Measurements from ENCODE around the gene TFAM.

DNA sequence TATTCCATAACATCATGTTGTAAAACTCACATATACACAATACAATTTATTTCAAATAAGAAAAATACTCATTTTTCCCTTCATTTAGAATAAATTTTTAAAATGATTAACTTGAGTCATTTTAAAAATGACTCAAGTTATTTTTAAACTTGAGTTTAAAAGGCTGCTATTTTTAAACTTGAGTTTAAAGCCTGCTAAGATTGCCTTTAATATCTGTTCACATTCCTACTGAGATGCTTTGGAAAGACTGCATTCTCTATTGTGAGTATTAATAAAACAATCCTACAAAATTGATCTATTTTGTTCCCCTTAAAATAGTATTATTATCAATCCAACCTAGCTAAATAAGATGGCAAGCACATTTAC, 664.4 kb upstream of the ZWINT start:
- PRO-cap, 2 experiments = no peak in any of the 2 experiments

DNA sequence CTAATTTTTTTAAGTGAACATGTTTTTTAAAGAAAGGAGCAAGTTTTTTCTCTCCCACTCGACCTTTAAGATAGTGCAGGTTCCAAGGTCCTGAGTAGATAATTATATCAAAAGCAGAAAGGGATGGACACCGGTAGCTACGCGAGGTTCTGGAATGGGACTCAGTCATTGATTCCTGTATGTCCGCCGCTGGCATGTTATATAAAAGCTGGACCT, 495 bp upstream of the CISD1 start:
- PRO-cap, 2 experiments = no peak in any of the 2 experiments

DNA sequence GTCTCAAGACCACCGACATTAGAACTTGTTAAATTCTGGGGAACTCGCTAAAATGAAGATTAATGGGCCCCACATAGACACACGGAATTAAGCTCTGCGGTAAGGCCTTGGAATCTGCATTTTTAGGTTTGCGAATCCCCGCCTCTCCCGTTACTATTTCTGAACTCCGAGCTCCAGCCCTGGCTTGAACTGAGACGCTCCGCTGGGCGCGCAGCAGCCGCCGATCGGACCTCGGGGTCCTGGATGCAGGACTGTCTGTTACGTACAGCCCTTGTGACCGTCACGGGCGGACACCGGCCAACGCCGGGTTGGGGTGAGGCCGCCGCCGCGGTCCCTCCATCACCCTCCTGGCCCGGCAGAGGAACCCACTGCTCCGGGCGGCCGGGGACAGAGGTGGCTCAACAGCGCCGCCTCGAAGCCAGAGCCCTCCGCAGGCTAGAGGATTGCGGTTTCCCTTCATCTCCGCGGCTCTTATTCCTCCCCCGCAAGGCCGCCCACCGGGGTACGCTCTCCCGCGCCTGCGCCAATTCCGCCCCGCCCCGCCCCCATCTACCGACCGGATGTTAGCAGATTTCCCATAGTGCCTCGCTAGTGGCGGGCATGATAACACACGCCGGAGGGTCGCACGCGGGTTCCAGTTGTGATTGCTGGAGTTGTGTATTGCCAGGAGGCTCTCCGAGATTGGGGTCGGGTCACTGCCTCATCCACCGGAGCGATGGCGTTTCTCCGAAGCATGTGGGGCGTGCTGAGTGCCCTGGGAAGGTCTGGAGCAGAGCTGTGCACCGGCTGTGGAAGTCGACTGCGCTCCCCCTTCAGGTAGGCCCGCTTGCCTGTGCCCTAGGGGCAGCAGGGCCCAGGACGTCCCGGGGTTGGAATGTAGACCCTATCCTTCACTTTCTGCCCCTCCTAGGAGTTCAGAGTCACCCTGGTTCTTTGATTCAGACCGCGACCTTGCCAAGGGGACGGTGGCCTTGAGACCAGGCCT, at the start of gene TFAM:
TSS of gene TFAM (plus strand) at position 578 of the 985 bp plus-strand sequence.
- PRO-cap, 2 experiments = peak in 2 of 2 experiments; most common plus-strand start position 192 of the sequence (in 1); most common minus-strand start position 447 of the sequence (in 2)

- PRO-cap, 2 experiments = no peak in any of the 2 experiments
Observed at GRCh38 chr10:58756026-58756849, 243.6 kb downstream of the BICC1 start.

DNA sequence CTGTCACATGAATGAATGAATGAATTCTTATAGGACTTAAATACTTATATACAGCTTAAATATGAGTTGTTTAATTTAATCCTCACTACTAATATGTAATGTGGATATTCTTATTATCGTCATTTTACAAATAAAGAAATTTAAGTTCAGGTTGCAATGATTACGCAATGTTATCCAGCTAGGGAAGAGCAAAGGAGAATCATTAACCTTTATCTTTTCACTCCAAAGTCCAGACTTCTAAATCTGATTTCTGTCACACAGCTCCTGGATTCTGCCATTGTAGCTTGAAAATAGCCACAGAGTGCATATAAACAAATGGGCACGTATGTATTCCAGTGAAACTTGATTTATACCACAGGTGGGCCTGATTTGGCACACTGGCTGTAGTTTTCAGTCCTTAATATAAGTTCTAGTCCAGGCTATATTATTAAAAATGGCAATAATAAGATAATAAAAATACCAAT, 181.7 kb upstream of the PHYHIPL start:
- PRO-cap, 2 experiments = no peak in any of the 2 experiments

DNA sequence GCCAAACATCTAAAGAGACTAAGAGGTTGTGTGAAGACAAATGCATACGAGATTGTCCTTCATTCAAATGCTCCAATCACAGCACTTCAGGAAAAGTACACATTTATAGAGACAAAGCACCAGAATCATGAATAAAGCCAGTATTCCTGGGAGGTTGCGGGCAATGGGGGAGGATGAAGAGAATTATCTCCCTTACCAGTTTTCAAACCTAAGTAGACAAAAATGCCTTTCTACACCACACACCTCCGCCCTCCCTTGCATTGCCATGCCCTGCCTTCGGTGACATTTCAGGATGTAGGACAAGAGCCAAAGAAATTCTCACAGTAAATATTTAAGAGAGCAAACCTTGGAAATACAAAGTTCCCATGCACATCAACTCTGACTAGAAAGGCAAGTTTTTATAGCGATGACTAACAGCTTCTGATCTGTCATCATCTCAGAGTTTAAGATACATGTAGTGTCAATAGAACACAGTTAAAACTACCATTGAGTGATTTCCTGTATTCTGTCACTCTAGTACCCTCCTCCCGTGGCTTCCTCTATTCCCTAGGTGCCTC, 20.9 kb downstream of the SLC16A9 start:
- PRO-cap, 2 experiments = no peak in any of the 2 experiments

DNA sequence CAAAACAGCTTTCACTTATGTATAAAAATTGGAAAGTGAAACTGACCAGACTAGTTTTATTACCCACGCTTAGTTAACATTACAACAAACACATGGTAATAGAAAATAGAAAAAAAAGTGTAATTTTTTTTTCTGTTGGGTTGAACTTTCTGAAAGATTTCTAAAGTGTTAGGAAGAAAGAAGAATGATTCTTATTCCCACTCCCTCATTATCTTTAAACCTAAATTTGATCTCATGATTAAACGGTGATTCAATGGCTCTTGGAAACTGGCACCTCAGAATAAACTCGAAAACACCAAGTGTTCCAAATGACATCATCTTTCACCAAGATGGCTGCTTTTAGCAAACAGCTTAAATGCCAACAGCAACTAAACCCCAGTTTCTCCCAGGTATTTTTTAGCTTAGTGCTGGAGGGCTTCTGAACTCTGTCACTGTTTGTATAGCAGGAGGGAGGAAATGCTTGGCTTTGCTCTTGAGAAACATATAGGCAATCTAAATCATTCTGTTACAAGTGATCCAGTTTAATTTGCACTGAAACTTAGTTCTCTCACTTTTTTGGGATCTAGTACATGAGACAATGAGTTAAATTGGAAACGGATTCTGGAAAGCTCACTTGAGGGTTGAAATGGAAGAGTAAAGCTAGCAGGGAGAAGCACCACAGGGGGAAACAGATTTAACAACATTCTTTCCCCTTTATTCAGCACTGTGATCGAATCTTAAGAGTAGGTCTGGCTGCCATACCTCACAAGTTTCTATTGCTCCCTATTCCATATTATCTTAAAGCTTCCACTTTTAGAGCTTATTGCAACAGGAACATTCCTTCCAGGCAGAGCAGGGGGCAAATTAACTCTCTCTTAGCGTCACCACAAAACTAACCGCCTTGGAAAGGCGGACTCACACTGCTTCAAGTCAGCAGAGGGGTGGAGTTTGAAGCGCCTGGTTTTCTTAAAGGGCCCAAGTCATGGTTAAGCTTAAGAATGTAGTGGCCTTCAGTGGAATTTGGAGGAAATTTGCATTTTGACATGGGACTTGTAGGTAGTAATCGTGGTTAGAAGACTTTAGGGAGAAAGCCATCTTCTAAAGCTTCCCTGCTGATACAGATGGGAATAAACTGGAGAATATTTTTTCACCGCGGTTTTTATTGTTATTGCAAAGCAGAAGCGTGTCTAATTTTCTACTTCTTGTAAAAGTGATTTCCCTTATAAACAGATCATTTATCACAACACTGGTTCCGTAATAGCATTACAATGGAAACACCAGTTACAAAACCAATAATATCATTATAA, 1.8 kb upstream of the CCDC6 start:
- PRO-cap, 2 experiments = peak in 2 of 2 experiments; most common plus-strand start position 336 of the sequence (in 1); most common minus-strand start position 282 of the sequence (in 1)

DNA sequence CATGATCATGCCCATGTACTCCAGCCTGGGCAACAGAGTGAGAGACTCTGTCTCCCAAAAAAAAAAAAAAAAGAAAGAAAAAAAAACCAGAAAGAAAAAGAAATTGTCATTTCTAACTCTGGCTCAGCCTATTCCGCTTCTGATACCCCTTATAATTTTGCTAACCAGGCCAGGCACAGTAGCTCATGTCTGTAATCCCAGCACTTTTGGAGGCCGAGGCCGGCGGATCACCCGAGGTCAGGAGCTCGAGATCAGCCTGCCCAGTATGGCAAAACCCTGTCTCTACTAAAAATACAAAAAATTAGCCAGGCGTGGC, 213.4 kb downstream of the ANK3 start:
- PRO-cap, 2 experiments = no peak in any of the 2 experiments

DNA sequence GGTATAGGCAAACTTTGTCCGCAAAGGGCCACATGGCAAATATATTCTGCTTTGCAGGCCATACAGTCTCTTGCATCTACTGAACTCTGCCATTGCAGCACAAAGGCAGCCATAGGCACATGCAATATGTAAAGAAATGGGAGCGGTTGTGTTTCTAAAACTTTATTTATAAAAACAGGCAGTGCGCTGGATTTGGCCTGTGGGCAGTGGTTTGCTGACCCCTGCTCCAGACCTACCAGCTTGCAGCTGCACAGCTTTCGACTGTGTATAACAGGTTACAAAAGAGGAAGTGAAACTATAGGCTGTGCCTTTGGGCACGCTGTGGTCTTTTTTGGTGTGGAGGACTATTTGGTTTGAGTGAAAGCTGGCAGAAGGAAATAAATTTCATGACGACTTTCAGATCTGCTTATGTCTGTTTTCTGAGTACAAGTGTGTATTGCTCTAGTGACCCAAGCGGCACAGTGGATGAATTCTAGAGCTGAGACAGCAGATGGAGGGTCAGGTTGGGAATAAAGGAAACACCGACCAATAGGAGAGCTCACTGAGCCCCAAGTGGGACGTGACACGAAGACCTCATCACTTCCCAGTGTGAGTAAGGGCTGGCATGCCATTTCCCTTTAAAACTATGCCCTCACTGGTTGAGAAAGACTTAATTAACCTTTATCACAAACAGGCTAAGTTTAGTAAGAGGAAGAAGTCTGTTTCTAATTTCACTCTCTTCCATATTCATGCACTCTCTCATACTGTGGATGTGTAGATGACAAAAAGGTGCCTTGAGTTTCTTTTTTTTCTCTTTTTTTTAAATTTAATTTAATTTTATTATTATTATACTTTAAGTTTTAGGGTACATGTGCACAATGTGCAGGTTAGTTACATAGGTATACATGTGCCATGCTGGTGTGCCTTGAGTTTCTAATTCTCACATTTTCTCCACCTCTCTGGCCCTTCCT, 152.6 kb downstream of the ANK3 start:
- PRO-cap, 2 experiments = no peak in any of the 2 experiments

- PRO-cap, 2 experiments = no peak in any of the 2 experiments
Observed at GRCh38 chr10:60414660-60415183, 25.0 kb upstream of the ANK3 start.

DNA sequence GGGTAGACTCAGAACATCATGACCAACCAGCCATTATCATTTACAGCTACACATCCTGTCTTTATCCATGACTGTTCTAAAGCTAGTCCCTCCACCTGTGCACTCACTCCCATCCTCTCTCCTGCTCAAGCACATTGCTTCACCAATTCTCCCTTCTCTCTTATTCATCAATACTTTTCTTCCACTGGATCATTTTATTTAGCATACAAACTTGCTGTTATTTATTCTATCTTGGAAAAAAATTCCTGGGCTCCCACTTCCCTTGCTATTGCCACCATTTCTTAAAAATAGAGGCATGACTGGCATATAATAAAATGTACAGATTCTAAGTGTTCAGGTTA, 100.8 kb upstream of the ANK3 start:
- PRO-cap, 2 experiments = no peak in any of the 2 experiments

GRCh38 chr10:60680924-60682069, 97.0 kb upstream of the CDK1 start:
- PRO-cap, 2 experiments = no peak in any of the 2 experiments

GRCh38 chr10:60707779-60708208, 70.5 kb upstream of the CDK1 start:
- PRO-cap, 2 experiments = no peak in any of the 2 experiments

GRCh38 chr10:60998784-60999332, 54.9 kb upstream of the RHOBTB1 start:
- PRO-cap, 2 experiments = no peak in any of the 2 experiments

DNA sequence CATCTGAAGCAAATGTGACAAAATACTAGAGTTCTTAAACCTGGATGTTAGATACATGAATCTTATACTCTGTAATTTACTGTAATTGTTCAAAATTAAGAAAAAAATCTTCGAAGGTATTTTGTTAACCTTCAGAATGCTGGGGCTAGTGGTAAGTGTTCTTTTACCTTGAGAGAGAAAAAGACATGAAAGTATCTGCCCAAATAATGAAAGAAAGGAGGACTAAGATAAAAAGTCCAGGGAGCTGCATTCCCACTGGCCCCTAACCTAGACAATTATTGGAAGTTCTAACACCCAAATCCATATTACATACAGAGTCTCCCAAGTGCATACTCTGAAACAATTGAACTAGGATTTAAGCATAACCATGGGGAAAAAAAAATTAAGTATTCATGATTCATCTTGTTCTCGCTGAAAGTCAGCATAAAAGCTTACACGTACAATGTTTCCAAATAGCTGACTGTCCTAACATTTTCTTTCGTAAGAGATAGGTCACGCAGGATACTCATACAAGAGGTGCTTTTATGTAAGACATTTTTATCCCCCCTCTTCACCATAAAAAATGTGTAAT, 56.2 kb downstream of the TMEM26 start:
- PRO-cap, 2 experiments = no peak in any of the 2 experiments

DNA sequence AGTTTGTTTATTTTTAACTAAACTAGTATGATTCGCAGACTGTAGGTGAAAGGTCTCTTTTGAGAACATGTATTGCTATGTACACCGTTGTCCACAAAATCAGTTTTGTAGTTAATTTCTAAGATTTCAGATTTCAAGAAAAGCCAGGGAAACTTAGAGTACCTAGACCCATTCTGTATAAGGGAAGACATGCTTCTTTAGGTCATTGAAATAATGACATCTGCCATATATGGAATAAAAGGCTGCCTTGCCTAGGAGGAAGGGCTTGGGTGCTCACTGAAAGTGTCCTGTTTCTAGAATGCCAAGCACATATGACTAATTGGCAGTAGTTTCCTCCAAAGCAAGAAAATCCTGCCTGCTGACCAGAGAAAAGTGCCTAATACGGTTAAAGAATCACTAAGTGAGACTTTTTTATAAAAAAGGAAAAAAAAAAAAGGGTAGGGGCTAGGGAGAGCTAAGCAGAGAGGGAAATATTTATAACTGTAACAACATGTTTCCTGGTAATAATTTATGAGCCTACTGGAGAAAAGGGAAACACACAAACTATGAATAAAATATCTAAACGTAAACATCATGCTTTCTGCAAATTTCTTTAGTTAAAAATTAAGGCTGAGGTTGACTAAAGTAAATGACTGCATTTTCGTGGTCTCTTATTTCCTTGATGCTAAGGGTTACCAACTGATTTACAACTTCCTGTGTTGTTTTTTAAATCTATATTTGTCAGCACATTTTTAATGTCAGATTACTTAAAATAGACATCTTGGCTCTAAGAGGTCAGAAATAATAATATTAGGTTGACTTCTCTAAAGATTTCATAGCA, 89.4 kb downstream of the CABCOCO1 start:
- PRO-cap, 2 experiments = no peak in any of the 2 experiments

GRCh38 chr10:61757493-61757897, 94.8 kb downstream of the CABCOCO1 start:
- PRO-cap, 2 experiments = no peak in any of the 2 experiments

GRCh38 chr10:61779869-61780966, 117.5 kb downstream of the CABCOCO1 start:
- PRO-cap, 2 experiments = no peak in any of the 2 experiments

DNA sequence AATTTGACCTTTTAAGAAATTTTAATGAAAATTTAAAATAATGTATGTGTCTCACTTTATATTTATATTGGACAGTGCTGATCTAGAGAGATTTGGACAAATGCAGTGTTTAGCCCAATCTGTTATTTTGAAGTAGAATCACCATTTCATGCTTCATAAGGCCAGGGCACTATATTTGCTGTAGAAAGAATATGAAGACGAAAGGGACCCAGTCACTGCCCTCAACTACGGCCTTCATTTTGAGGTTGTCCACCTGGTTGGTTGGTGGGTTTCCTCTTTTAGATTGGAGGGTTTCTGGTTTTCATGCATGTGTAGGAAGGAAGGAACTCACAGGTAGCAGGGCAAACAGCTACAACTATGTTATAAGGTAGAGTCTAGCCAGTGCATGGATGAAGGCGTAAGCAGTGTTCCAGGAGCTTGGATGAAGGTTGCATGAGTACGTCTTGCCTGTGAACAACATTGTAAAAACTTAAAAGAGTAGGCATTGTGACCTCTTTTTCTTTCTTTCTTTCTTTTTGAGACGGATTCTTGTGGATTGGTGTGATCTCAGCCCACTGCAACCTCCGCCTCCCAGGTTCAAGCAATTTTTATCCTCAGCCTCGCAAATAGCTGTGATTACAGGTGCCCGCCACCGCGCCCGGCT, 56.4 kb downstream of the ARID5B start:
- PRO-cap, 2 experiments = no peak in any of the 2 experiments

- PRO-cap, 2 experiments = no peak in any of the 2 experiments
Observed at GRCh38 chr10:61973027-61973583, 71.6 kb downstream of the ARID5B start.

Data from helper T cell (primary cell).